ENCODE data around the gene NPFFR1.

DNA sequence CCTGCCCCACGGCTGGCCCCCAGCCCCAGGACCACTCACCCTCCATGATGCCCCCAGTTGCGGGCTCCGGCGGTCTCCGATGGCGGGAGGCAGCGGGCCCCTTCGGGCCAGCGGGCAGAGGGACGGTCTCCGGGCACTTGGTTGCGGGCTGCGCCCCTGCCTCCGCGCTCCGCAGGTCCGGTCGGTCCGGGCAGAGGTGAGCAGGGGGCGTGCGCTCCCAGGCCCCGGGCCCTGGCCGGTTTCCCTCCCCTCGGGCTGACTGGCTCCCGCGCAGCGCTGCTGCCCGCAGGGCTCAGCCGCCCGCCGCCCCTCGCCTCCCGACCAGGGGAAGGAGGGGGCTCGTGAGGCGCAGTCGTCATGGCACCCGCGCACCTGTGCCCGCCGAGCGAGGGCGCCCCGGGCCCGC is at the start of gene NPFFR1:
TSS of gene NPFFR1 (minus strand) at position 374 of the 406 bp plus-strand sequence.
- RRBS, 2 experiments, result 5 to 12% methylated on average over 20 to 21 of the region's 44 CpGs

- RRBS, 2 experiments, result no CpG with 5 or more reads among the region's 4 CpGs
Measured at GRCh38 chr10:70494266-70494648, 15.7 kb downstream of the PALD1 start.

- RRBS, 2 experiments, result no CpG with 5 or more reads among the region's 3 CpGs
Measured at GRCh38 chr10:70596823-70597341, 5.7 kb downstream of the PRF1 start.

DNA sequence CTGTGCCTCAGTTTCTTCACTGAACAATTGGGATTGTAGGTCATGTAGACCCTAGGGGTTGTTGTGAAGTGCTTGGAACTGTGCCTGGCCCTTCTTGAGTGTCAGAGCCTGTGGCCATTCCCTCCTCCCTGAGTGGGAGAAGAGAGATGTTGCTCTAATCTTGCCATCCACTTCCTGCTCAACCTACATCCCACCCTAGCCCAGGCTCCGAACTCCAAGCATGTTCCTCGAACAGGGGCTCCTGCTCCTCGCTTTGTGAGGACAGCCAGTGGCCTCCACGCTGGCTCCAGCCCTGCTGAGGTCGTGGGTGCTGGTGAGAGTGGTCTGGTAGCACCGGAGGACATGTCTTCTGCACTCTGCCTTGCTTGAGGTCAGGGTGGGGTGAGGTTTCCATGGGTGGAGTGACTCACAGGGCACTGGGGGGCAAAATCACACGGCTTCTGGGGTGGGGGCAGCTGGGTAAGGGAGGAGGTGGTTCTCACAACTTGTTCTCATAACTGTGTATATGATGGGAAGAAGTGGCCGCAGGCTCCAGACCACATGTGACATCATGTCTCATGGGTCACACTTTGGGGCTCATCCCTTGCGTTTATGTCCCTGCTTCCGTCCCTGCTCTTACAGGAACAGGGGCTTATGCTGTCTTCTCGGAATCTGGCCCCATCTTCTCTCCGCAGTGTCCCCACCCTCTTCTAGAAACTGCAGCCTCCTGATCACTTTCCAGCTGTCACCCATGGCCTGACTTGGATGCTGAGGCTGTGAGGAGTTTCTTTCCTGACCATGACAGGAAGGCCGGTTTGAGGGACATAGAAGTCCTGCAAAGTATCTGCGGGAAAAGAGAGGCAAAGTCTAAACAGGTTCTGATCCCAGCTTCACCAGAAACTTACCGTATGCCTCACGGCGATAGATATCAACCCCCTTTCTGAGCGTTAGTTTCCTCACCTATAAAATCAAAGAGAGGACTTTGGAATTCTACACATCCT is 931 bp upstream of the PRF1 start:
- RRBS, 2 experiments, result no CpG with 5 or more reads among the region's 18 CpGs

GRCh38 chr10:70830028-70830765 is 14.4 kb downstream of the SGPL1 start:
- RRBS, 2 experiments, result no CpG with 5 or more reads among the region's 4 CpGs

GRCh38 chr10:71243845-71244372 is 31.5 kb downstream of the UNC5B start:
- RRBS, 2 experiments, result no CpG with 5 or more reads among the region's 5 CpGs

GRCh38 chr10:71256025-71257077 is 44.0 kb downstream of the UNC5B start:
- RRBS, 2 experiments, result no CpG with 5 or more reads among the region's 15 CpGs

DNA sequence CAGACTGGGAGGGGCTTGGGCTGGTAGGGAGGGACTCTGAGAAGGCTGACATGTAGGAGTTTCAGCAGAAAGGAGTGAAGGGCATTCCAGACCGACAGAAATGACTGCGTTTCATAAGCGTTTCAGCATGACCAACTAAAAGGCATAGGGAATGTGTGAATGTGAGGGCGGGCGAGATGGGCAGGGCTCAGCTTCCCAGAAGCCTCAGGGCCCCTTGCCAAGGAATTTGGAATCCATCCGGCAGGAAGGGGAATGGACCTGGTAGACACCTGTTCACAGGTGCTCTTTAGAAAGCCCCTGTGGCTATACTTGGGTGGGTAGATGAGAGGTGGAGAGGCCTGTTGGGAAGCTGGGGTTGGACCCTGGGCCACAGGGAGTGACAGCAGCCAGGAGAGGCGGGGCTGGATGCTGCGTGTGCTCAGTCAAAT is 24.9 kb upstream of the SLC29A3 start:
- RRBS, 2 experiments, result no CpG with 5 or more reads among the region's 8 CpGs

DNA sequence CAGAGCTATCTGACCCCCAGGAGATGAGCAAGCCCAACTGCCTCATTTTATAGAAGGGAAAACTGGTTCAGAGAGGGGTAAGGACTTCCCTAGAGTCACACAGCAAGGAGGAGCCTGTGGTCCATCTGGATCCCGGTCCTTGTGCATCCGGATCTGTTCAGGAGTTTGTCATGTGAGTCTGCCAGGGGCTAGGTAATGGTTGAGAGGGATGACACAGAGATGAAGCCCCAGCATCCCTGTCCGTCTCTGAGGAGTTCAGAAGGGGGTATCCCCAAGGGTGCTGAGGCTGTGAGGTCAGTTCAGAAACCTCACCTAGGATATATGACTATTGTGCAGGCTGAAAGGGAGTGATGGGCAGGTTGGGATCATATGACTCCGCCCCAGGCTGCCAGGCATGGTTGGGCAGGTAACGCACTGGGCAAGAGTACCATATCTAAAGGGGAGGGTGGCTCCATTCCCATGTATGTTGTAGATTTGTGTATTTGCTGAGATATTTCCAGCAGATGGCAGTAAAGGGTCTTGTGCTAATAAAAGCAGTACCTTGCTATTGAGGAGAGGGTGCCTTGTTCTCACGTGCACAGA is 16.0 kb upstream of the SLC29A3 start:
- RRBS, 2 experiments, result no CpG with 5 or more reads among the region's 6 CpGs

DNA sequence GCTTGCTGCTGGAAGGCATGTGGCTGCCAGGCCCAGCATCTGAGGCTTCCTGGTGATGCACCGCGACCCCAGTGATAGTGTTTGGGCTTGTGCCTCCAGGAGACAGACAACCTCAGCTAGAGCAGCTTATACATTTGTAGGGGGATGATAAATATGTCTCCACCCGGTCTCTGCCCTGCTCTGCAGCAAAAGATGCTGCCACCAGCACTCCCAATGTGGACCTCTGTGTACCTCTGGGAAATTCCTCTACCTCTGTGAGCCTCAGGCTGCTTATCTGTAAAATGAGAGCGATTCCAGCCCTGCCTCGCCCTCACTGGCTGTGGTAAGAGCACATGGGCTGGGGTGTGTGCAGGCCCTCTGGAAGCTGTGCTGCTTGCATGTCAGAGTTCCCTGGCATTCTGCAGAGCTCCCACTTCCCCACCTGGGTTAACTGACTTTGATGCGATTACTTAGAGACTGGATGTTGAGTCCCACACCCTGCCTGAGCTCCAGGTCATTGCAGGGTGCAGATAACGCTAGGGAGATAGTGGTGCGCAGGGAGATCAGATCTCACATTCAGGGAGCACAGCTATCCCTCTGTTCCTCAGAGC is 19.9 kb downstream of the SLC29A3 start:
- RRBS, 2 experiments, result no CpG with 5 or more reads among the region's 8 CpGs

- RRBS, 2 experiments, result 3 to 4% methylated on average over 2 of the region's 48 CpGs
Measured at GRCh38 chr10:71397316-71397806, 641 bp downstream of the CDH23 start.

GRCh38 chr10:71657829-71658359 is 61.7 kb downstream of the C10orf105 start:
- RRBS, 2 experiments, result 70 to 76% methylated on average over 5 of the region's 12 CpGs

DNA sequence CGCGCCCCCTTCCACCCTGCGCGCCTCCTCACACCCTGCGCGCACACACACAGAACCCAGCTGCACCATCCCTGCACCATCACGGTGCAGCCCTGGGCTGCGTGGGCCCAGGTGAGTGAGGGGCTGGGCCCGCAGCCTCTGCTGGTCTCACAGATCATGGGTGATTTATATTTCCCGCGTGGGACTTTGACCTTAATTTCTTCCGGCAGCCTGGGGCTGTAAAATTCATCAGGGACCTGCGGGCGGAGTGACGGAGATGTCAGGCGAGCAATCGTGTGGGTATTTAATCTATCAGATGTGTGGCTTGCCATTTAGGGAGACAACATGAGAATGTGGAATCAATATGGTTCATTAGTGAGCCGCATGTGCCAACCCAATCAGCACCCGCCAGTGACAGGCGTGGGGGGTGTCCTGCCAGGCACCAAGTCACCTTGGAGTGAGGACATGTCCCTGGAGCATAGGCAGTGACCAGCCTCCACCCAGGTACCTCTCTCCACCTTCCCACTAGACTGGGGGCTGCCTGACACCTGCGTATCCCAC is 57.6 kb downstream of the C10orf105 start:
- RRBS, 2 experiments, result no CpG with 5 or more reads among the region's 21 CpGs

- RRBS, 2 experiments, result no CpG with 5 or more reads among the region's 4 CpGs
Measured at GRCh38 chr10:71737109-71737573, 17.6 kb upstream of the C10orf105 start.

GRCh38 chr10:71750160-71750982 is 22.9 kb downstream of the VSIR start:
- RRBS, 2 experiments, result no CpG with 5 or more reads among the region's 18 CpGs

DNA sequence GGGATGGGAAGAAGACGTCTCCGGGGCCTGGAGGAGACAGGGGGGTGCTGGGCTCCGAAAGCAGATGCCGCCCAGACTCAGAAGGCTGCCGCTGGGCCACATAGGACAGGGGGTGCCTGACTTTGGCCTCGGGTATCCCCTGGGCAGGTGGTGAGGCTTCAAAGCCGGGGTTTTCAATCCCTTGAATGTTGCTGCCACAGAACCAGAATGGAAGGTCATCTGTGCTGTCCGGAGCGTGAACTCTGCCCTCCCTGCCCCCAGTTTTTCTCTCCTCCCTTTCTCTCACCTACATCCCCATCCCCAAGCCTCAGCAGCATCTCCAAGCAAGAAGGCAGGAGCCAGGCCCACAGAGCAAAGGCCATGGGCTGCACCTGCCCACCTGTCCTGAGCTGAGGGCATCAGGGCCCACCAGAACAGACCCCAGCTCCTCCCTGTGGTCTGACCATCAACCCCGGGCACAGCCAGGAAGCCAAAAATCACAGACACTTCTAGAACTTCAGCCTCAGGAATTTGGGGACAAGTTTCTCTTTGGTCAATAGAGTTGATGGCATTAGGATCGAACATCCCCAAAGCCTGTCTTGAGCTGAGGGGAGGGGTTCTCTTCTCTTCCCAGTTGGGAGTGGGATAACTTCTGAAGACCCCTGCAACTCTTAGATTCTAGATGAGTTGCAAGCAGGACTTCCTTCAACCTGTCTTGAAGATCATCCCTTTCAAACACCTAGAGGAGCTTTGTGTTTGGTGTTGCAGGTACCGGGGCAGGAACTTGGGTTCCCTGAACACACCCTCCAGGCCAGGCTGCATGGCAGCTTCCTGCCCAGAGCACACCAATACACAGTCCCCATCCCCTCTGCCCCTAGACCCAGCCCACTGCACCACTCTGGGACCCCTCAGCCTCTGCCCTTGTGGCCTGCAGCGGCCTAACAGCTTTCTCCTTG is 21.4 kb downstream of the VSIR start:
- RRBS, 2 experiments, result 88% methylated on average over 2 of the region's 13 CpGs; no CpG with 5 or more reads in 1 of the 2 experiments

- RRBS, 2 experiments, result no CpG with 5 or more reads among the region's 18 CpGs
Measured at GRCh38 chr10:71761857-71762636, 11.3 kb downstream of the VSIR start.

GRCh38 chr10:71811992-71812472 is 38.7 kb upstream of the VSIR start:
- RRBS, 2 experiments, result no CpG with 5 or more reads among the region's 9 CpGs

DNA sequence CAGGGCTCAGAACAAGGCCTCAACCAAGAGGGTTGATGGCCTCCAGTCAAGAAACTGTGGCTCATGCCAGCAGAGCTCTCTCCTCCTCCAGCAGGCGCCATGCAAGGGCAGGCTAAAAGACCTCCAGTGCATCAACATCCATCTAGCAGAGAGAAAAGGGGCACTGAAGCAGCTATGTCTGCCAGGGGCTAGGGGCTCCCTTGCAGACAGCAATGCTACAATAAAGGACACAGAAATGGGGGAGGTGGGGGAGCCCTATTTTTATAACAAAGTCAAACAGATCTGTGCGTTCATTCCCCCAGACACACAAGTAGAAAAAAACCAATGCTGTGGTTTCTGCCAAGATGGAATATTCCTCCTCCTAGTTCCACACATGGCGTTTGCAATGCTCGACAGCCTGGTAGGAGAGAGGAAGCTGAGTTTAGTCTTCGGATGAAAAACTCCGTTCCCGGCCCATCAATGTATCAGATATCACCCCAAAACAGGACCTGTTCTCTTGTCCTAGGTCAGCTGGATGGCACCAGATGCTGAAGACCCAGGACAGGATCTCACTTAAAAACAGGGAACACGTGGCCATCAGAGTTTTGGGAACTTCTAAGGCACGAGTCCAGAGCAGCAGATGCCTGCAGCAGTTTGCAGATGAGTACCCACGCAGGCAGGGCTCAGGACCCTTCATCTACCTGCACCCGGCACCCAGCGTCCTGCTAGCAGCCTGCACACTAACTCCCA is 33.8 kb downstream of the PSAP start:
- RRBS, 2 experiments, result no CpG with 5 or more reads among the region's 12 CpGs

GRCh38 chr10:71819434-71820166 is 31.5 kb downstream of the PSAP start:
- RRBS, 2 experiments, result 97 to 100% methylated on average over 2 of the region's 29 CpGs